Adrenal gland (tissue), 7 donors: ENCODE results near the gene PSMG4.

DNA sequence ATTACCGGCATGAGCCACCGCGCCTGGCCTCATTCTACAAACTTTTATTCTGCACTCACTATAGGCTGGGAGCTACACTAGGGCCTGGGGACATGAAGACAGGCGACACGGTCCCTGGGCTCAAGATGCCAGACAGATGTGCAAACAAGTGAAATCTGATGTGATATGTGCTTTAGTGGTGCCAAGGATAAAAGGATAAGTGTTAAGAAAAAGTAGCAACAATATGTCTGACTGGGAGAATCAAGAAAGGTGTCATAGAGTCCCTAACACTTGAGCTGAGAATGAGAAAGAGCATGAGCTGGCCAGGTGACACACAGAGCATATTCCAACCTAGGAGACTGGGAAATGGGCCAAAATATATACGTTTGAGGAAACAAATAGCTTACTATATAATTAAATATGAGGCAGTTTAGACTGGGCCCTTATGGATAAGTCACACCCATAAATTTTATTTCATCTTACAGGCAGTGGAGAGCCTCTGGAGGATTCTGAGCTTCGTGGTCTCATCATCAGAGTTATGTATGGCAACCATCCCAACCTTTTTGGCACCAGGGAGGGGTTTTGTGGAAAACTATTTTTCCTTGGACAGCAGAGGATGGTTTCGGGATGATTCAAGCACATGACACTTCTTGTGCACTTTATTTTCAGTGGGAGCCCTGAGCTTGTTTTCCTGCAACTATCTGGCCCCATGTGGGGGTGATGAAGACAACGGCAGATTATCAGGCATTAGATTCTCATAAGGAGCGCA, 13.0 kb upstream of the NQO2 start:
- PRO-cap, 3 experiments = no peak in any of the 3 experiments
- RAMPAGE, long total RNA, 4 experiments = no peak in any of the 4 experiments
- RRBS = no CpG with 5 or more reads among the region's 10 CpGs

GRCh38 chr6:3018849-3019966, 19.5 kb downstream of the NQO2 start:
- PRO-cap, 3 experiments = no peak in any of the 3 experiments
- RAMPAGE, long total RNA, 4 experiments = no peak in any of the 4 experiments
- RRBS = no CpG with 5 or more reads among the region's 10 CpGs

DNA sequence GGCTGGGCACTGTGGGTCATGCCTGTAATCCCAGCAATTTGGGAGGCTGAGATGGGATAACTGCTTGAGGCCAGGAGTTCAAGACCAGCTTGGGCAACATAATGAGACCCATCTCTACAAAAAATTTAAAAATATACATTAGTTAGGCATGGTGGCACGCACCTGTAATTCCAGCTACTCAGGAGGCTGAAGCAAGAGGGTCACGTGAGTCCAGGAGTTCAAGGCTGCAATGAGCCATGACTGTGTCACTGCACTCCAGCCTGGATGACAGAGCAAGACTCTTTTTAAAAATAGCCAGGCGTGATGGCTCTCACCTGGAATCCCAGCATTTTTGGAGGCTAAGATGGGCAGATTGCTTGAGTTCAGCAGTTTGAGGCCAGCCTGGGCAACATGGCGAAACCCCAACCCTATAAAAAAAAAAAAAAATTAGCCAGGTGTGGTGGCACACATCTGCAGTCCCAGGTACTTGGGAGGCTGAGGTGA, 22.5 kb downstream of the NQO2 start:
- PRO-cap, 3 experiments = no peak in any of the 3 experiments
- RAMPAGE, long total RNA, 4 experiments = no peak in any of the 4 experiments
- RRBS = no CpG with 5 or more reads among the region's 4 CpGs

DNA sequence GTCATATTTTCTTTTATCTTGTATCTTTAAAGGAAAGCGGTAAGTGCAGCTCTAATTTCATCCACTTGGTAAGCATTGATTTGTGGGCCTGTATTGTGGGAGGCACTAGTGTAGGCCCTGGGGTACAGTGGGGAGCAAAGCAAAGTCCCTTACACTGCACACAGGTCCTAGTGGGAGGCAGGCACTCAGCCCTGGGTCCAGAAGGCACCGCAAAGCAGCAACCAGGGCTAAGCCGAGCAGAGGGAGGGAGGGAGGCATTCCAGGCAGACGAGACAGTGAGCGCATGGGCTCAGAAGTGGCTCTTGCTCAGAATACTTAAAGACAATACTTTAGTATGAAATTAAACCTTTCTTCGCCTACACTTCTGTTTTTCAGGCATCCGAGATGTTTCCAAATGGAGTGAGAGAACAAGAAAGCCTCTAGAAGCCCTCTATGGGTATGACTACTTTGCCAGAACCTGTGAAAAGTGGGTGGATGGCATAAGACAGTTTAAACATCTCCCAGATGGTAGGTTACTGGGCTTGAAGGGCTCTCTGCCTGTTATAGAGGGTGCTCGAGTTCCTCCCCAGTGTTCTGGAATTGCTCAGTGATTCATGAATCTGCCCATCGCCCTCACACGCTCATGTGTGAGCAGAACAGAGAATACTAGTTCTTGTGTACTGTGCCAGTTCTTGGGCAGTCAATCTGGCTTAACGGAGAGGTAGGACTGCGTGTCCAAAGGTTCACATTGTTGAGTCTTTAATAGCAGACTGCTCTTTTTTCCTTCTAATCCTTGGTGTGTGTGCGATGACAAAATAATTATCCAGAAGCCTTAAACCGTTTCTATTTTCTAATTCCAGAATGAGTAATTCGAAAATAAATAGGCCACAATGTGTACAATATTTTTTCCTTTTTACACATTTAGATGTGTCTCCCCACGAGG, 18.7 kb downstream of the BPHL start:
- PRO-cap, 3 experiments = no peak in any of the 3 experiments
- RAMPAGE, long total RNA, 4 experiments = no peak in any of the 4 experiments
- RRBS = no CpG with 5 or more reads among the region's 16 CpGs

DNA sequence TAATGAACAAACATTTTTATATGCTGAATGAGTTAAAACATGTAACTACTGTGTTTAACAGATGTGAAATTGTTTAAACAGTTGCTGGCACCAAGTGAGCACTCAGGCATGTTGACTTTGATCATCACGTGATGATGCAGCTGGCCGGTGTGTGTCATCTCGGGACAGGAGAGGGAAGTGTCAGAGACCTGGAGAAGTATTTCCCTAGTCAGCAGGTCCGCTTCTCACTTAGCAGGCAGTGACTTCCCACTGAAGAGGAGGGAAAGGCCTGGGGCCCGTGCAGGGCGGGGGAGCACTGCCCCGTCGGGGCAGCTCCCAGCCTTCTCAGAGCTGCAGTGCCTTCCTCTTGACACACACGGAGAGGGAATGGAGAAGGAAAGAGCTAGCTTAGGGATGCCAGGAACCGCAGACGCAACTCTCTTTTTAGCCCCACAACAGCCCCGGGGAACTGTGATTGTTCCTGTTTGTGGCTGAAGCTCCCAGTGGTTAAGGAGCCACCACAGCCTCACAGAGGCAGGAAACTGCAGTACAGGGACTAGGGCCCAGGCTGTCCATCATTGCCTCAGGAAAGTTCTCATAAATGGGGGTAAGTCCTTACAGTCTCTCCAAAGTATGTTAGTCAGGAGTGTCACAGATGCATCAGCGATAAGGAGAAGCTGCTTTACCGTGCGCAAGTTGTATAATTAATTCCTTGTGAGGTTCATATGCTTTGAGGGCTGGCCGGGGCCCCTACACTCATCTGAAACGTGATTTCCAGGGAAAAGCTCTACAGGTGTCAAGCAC, 17.9 kb downstream of the TUBB2A start:
- PRO-cap, 3 experiments = peak in 3 of 3 experiments; most common plus-strand start position 352 of the sequence (in 2); most common minus-strand start position 368 of the sequence (in 2)
- RAMPAGE, long total RNA, 4 experiments = no peak in any of the 4 experiments
- RRBS = no CpG with 5 or more reads among the region's 17 CpGs

- PRO-cap, 3 experiments = no peak in any of the 3 experiments
- RAMPAGE, long total RNA, 4 experiments = no peak in any of the 4 experiments
- RRBS = no CpG with 5 or more reads among the region's 31 CpGs
Measured at GRCh38 chr6:3229556-3230226, 2.2 kb upstream of the TUBB2B start.

DNA sequence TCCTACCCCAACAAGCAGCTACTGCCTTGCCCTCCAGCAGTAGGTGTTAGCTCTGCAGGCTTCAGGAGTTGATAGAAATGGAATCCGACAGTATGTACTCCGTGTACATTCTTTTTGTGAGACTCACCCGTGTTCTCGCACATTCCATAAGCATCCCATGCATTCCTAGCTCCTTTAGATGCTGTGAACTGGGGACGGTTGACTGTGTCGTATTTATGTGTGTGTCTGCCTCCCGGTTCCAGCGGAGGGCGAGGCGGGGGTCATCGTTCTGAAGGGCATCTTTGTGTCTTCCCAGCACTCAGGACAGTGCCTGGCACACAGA, 11.6 kb upstream of the PSMG4 start:
- PRO-cap, 3 experiments = no peak in any of the 3 experiments
- RAMPAGE, long total RNA, 4 experiments = no peak in any of the 4 experiments
- RRBS = no CpG with 5 or more reads among the region's 11 CpGs

GRCh38 chr6:3258677-3259321, at the start of gene PSMG4:
TSS of gene PSMG4 (plus strand) at chr6:3258947.
- PRO-cap, 3 experiments = peak in 3 of 3 experiments; most common plus-strand start chr6:3258952 (in 3); most common minus-strand start chr6:3258770 (in 3)
- RAMPAGE, long total RNA, 4 experiments = start-site peak on the plus strand in 4 of 4 experiments, at chr6:3258947-3259025 at its widest, 1,243 to 7,498 reads per replicate
- RRBS = 2% methylated on average over 28 of the region's 65 CpGs

DNA sequence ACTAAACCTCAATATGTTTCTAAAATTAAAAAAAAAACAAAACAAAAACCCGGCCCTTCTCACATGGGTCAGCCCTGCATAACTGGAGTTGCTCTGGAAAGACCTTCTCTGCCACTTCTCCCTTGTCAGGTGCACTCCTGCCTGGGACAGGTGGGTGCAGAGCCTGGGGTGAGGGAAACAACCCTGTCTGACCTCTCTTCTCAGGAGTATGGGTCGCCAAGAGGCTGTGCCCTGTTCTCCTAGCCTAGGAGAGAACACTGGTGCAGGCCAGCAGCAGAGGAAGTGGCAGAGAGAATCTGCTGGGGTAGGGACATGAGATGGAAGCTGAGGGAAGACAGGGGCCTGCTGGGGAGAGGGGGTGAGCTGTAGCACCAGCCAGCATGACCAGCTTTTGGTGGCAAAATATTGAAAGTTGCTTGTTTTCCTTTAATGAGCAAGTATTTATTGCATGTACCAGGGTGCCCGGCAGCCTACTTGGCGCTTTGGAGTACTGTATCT, 62.9 kb downstream of the PSMG4 start:
- PRO-cap, 3 experiments = no peak in any of the 3 experiments
- RAMPAGE, long total RNA, 4 experiments = no peak in any of the 4 experiments
- RRBS = no CpG with 5 or more reads among the region's 4 CpGs

GRCh38 chr6:3340087-3340887, 81.5 kb downstream of the PSMG4 start:
- PRO-cap, 3 experiments = peak in 1 of 3 experiments; most common plus-strand start chr6:3340678 (in 1)
- RAMPAGE, long total RNA, 4 experiments = no peak in any of the 4 experiments
- RRBS = no CpG with 5 or more reads among the region's 18 CpGs

DNA sequence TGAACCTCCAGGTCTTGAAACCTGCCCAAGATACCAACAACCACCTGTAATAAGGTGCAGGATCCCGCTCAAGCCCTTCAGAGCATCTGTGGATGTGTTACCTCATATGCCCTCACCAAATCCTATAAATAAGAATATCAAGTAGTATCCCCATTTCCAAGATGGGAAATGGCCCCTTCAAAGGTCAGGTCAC, 97.9 kb downstream of the PSMG4 start:
- PRO-cap, 3 experiments = no peak in any of the 3 experiments
- RAMPAGE, long total RNA, 4 experiments = no peak in any of the 4 experiments
- RRBS = no CpG with 5 or more reads among the region's 1 CpG

DNA sequence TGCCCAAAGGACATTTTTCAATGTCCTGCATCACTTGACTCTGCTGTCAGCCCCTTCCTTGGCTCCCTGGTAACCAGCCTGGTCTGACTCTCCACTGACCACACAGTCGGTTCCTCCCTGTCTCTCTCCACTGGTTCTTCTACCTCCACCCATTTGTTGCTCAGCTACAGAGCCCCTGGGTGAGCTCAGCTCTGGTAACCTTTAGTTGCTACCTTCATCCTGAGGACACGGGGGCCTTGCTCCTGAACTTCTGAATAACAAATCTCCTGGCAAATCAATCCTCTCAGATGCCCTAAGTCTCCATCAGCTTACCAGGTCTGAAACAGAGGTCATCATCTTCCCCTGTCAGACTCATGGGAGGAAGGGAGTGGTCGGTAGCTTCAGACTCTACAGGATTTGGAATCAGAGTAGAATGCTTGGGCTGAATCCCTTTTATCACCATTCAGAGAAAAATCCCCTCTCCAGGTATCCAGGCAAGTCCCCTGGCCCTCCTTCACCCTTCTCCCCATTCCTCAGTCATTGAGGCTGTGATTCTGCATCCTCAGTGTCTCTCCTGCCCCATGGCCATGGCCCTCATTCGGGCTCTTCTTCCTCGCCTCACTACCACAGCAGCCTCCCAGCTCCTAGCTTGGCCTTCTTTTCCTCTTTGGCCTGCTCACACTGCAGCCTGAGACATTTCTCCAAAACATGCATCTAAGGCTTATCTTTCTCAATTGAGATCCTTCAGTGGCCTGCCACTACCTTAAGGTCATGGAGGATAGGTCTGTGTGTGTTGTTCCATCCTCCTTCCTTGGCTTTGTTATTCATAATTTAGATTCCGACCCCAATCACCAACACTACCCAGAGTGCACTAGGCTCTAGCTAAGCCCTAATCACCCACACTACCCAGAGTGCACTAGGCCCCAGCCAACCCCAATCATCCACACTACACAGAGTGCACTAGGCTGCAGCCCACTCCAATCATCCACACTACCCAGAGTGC, 55.0 kb downstream of the SLC22A23 start:
- PRO-cap, 3 experiments = no peak in any of the 3 experiments
- RAMPAGE, long total RNA, 4 experiments = no peak in any of the 4 experiments
- RRBS = no CpG with 5 or more reads among the region's 6 CpGs

DNA sequence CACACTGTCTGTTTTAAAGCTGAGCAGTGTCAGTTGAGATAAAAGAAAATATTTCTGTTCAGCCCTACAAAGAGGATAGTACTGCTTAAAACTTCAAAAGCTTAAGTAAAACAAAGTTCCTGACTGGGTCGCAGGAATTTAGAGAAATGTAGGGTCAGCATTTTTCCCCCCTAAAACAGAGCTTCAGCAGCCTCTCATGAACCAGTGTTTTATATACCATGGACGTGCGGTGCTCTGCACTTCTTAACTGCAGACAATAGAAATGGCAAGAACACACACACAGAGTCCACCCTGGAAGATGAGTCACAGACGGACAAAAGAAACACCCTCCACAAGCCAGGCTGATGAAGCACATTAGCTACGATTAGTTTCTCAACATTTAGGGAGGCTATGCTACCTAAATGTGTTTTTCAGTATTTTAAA, 34.8 kb downstream of the SLC22A23 start:
- PRO-cap, 3 experiments = no peak in any of the 3 experiments
- RAMPAGE, long total RNA, 4 experiments = no peak in any of the 4 experiments
- RRBS = no CpG with 5 or more reads among the region's 5 CpGs

- PRO-cap, 3 experiments = no peak in any of the 3 experiments
- RAMPAGE, long total RNA, 4 experiments = no peak in any of the 4 experiments
- RRBS = no CpG with 5 or more reads among the region's 5 CpGs
Measured at GRCh38 chr6:3454043-3454650, 2.7 kb downstream of the SLC22A23 start.

GRCh38 chr6:3857774-3858337, 8.7 kb downstream of the FAM50B start:
- PRO-cap, 3 experiments = no peak in any of the 3 experiments
- RAMPAGE, long total RNA, 4 experiments = no peak in any of the 4 experiments
- RRBS = 48% methylated on average over 2 of the region's 11 CpGs

GRCh38 chr6:3875960-3876683, 26.9 kb downstream of the FAM50B start:
- PRO-cap, 3 experiments = no peak in any of the 3 experiments
- RAMPAGE, long total RNA, 4 experiments = no peak in any of the 4 experiments
- RRBS = no CpG with 5 or more reads among the region's 13 CpGs

GRCh38 chr6:3888620-3888989, 39.4 kb downstream of the FAM50B start:
- PRO-cap, 3 experiments = no peak in any of the 3 experiments
- RAMPAGE, long total RNA, 4 experiments = no peak in any of the 4 experiments
- RRBS = no CpG with 5 or more reads among the region's 6 CpGs

GRCh38 chr6:3996977-3997697, 24.0 kb upstream of the PRPF4B start:
- PRO-cap, 3 experiments = no peak in any of the 3 experiments
- RAMPAGE, long total RNA, 4 experiments = no peak in any of the 4 experiments
- RRBS = no CpG with 5 or more reads among the region's 5 CpGs

- PRO-cap, 3 experiments = peak in 1 of 3 experiments; most common minus-strand start chr6:4008508 (in 1)
- RAMPAGE, long total RNA, 4 experiments = no peak in any of the 4 experiments
Measured at GRCh38 chr6:4008407-4008656, 12.8 kb upstream of the PRPF4B start.

DNA sequence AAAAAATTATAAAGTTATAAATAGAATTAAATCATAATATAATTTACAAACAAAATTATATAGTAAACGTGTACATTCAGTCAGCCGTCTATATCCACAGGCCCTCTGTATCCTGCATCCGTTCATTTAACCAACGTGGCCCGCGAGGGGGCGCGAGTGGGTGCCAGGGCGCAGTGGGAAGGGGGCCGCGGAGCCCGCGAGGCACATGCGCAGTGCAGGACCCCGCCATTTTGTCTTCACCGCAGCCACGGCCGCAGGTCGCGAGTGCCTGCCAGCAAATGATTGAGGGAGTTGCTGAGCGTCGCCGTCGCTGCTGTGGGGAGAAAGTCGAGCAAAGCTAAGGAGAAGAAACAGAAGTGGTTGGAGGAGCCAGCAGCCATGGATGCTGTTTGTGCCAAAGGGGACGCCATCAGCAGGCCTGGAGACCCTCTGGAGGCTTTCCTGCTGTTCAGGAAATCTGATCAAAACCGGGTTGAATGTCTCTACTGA, 53.5 kb upstream of the ECI2 start:
- PRO-cap, 3 experiments = no peak in any of the 3 experiments
- RAMPAGE, long total RNA, 4 experiments = no peak in any of the 4 experiments
- RRBS = no CpG with 5 or more reads among the region's 27 CpGs